Mesenchymal stem cell of adipose (primary cell): ENCODE measurements around the genes ZNF805, ZNF8 and ZNF324B.

- CAGE, long polyA plus RNA = no peak
These were observed at the start of gene ZNF805 for GRCh38 chr19:57240291-57241167. TSS of gene ZNF805 (plus strand) at chr19:57240632.

DNA sequence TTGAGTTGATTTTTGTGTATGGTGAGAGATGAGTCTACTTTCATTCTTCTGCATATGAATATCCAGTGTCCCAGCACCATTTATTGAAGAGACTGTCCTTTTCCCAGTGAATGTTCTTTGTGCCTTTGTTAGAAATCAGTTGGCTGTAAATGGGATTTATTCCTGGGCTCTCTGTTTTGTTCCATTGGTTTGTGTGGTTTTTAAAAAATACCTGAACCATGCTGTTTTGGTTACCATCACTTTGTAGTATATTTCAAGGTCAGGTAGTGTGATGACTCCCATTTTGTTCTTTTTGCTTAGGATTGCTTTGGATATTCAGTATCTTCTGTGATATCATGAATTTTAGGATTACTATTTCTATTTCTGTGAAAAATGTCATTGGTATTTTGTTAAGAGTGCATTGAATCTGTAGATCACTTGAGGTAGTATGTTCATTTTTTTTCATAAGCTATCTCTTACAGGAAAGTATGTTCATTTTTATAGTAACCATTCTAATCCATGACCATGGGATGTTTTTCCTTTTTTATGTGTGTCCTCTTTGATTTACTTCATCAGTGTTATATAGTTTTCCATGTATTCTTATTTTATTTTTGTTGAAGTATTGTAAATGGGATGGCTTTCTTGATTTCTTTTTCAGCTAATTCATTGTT lies 14.9 kb downstream of the ZNF460 start:
- CAGE, long polyA plus RNA = no peak

DNA sequence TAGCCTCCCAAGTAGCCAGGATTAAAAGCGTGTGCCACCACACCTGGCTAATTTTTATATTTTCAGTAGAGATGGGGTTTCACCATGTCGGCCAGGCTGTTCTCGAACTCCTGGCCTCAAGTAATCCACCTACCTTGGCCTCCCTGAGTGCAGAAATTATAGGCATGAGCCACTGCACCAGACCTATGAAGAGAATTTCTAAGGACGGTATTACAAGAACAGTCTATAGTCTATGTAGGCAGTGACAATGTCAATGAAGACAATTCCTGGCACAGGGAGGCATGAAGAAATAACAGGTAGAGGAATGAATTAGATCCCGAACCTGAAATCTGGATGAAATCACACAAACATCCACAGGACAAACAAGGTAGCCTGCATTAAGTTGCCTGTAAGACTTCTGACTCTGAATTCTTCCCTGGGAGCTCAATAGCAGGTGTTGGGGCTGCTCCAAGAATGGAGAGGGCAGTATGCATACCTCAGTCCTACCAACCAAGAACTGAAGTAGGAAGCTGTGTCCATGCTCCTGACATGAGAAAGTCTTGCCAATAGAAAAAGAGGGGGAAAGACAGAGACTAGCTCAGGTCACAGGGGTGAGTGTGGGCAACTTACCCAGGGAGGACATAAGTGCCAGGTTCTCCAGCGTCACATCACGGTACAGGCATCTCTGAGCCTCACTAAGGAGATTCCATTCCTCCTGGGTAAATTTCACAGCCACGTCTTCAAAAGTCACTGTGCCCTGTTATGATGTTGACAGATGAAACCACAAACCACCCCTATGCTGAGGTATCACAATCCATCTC lies 1.8 kb downstream of the ZNF552 start:
- CAGE, long polyA plus RNA = no peak

- CAGE, long polyA plus RNA = no peak
These were observed 803 bp downstream of the ZNF552 start for GRCh38 chr19:57813864-57814356.

DNA sequence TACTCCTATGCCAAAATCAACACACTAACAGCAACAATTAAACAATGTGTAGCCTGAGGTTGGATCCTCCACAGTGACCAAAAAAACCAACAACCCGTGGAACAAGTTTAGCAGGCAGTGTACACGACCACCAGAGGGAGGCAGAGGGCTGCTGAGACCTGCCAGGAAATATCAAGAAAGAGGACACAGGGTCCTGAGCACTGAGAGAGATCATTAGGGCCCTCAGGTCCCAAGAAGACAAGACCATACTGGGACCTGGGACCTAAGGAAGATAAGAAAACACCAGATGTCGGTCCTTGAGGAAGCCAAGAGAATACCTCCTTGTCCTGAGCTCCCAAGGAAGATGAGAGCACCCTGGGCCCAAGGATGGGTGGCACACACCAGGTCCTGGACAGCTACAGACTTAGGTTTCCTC lies 895 bp upstream of the ZNF274 start:
- CAGE, long polyA plus RNA = no peak

DNA sequence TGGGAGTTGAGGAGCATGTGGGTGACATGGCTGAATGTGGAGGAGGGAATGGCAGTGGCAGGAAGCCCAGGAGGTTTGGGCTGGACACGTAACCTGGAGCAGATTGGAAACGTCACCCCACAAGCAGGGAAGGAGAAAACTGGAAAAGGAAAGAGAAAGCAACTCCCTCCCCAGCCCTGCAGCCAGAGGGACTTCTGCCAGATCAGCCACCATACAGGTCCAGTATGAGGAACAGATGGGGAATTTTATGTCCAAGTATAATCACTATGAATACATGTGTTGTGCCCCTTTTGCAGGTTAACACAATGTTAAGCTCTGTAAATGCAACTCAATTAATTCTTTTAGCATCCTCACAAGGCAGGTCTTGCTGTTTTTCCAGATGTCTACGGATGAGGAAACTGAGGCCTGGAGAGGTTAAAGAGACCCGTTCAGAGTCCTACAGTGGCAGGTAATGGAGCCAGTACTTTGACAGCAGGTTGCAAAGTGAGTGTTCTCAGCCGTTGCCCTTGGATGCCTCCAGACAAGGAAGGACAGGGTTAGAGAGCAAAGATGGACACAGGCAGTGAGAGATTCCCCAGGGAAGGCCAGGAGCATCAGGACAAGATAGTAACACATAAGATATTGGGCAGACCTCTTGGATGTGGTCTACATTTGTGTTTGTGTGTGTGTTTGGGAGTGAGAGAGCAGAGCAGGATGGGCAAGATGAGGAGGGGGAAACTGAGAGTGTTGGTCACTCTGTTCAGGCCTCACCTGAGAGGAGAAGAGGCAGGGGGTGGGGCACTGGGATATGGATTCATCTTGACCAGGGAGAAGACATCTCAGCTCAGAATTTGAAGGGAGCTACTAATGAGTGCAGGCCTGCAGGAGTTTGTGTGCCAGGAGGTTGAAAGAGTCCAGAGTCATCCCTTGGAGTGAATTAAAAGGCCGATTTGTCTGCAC lies 1.6 kb downstream of the ZNF544 start:
- CAGE, long polyA plus RNA = no peak

DNA sequence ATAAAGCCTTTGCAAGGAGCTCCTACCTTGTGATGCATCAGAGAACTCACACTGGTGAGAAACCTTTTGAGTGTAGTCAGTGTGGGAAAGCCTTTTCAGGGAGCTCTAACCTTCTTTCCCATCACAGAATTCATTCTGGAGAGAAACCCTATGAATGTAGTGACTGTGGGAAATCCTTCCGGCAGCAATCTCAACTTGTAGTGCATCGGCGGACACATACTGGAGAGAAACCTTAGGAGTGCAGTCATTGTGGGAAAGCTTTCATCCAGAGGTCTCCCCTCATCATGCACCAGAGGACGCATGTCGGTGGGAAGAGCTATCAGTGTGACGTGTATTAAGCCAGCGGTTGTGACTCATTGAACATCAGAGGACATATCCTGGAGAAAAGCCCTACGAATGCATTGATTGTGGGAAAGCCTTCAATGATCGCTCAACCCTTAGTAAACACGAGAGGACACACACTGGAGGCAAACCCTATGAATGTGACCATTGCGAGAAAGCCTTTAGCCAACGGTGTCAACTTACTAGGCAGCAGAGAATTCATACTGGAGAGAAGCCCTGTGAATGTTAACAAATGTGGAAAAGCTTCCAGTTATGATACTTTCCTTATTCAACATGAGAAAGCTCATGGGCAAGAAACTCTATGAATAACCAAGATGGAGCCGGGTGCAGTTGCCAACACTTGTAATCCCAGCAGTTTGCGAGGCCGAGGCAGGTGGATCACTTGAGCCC lies 16.1 kb upstream of the ZNF8 start:
- CAGE, long polyA plus RNA = no peak

GRCh38 chr19:58278388-58279107 lies at the start of gene ZNF8:
TSS of gene ZNF8 (plus strand) at chr19:58278955.
- CAGE, long polyA plus RNA = no peak

GRCh38 chr19:58451131-58452364 lies at the start of gene ZNF324B:
TSS of gene ZNF324B (plus strand) at chr19:58451622.
- CAGE, long polyA plus RNA = no peak

DNA sequence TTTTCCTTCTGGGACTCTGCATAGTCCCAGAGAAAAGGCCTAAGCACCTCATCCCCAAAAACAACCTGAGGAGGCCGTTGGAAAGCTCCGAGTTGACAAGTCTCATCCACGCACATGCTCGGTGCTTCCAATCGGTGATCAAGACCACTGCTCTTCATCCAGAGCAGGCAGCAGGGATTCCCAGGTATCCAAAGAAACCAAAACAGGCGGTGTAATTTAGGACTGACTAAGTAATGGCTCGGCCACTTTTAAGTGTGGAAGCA lies 1.2 kb upstream of the ZNF446 start:
- CAGE, long polyA plus RNA = no peak

DNA sequence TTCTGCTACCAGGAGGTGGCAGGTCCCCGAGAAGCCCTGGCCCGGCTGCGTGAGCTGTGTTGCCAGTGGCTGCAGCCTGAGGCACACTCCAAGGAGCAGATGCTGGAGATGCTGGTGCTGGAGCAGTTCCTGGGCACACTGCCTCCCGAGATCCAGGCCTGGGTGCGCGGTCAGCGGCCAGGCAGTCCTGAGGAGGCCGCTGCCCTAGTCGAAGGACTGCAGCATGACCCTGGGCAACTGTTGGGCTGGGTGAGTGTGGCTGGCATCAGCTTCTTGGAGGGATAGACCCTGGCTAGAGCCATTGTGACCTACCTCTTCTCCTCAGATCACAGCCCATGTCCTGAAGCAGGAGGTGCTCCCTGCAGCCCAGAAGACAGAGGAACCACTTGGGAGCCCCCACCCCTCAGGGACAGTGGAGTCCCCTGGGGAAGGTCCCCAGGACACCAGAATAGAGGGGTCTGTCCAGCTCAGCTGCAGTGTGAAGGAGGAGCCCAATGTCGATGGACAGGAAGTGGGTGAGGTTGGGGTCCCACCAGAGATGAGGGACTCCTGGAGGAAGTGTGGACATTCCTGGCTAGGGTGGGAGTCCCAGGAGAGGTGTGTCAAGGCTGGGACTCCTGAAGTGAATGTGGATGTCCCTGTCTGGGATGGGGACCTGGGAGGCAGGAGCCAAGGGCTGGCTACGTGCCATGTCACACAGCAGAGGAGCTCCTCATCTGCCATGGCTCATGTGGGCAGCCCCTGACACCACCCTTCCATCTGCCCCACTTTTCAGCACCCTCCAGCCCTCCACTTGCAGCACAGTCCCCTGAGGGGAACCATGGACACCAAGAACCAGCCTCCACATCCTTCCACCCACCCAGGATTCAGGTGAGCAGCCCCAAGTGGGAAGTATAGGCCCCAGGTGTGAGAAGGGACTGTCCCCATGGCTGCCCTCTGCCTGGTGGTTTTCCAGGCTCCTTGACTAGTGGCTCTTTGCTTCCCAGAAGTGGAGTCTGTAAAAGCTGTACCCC lies 1.5 kb downstream of the ZNF446 start:
- CAGE, long polyA plus RNA = no peak

- CAGE, long polyA plus RNA = no peak
These were observed 4.6 kb downstream of the TRIM28 start for GRCh38 chr19:58548244-58549013.

DNA sequence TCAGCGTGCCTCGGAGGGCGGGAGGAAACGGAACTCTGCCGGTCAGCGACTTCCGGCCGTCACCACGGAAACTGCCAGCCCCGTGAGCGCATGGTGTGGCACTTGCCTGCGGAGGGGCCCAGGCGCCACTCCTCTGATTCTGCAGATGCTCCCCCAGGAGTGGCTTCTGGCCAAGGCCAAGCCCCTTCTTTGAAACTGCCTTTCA lies 1.1 kb upstream of the UBE2M start:
- CAGE, long polyA plus RNA = no peak

DNA sequence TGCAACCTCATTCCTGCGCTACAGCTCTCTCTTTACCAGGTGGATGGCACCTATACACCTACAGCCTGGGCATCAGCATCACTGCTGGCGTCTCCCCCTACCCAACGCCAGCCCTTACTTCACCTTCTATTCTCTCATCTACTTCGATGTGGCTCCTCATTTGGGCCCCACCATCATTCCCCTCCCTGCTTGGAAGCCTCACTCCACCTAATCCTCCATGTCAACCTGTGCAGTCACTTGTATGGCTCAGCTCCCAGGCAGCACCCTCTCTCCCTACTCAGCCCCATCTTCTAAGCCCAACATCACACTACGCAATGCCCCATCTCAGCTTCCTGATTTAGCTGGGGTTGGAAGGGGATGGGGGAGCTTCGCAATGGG lies 1.1 kb downstream of the MZF1 start:
- CAGE, long polyA plus RNA = no peak

- CAGE, long polyA plus RNA = no peak
These were observed 8.1 kb upstream of the MZF1 start for GRCh38 chr19:58581135-58581816.